T47D (cell line): ENCODE data around the gene RBM33.

DNA sequence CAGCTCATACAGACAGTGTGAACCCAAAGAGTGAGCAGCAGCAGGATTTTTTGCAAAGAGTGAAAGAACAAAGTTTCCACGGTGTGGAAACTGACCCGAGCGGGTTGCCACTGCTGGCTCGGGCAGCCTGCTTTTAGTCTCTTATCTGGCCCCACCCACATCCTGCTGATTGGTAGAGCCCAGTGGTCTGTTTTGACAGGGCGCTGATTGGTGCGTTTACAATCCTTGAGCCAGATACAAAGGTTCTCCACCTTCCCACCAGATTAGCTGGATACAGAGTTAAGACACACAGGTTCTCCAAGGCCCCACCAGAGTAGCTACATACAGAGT, 102.5 kb upstream of the KMT2C start:
- RRBS, result no CpG with 5 or more reads among the region's 6 CpGs

- RRBS, result no CpG with 5 or more reads among the region's 10 CpGs
Observed at GRCh38 chr7:153405979-153406891, 646.0 kb upstream of the DPP6 start.

DNA sequence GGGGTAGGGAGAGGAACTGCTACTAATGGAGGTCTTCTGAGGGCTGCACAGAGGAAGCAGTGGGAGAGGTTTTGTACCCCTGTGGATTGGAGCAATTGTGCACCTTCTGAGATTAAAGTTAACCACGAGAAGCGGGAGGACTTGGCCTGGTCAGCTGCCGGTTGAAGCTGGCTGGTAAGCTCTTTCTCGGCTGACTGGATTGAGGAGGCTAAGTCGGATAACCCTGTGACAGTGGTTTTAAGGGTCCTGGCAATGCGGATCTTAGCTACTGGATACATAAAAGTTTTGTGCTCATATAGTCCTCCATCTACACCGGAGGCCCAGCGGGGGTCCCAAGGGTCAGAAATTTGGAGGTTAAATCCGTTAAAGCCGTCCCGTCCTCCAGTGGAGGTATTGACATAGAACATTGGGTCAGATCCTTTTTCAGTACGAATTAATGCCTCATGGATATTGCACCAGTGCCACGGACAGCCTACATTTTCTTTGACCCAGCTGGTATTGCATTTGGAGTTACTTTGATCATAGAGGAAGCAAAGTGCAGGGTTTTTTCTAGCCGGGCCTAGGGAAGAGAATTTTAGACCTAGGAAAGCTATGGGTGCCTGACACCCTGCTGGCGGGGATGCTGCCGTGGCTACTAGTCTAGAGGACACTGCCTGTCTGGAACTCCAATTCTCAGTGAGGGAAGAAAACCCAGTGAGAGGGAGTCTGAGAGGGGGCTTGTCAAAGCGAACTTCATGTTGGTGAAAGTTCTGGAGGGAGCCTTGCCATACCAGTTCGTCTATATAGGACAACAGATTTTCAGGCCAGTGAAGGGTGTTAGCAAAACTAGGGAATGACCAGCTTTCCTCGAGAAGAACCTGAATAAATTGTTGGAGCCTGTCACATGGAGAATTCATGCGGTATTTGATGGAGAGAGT, 641.7 kb upstream of the DPP6 start:
- RRBS, result no CpG with 5 or more reads among the region's 20 CpGs

GRCh38 chr7:153665409-153665847, 386.8 kb upstream of the DPP6 start:
- RRBS, result no CpG with 5 or more reads among the region's 9 CpGs

DNA sequence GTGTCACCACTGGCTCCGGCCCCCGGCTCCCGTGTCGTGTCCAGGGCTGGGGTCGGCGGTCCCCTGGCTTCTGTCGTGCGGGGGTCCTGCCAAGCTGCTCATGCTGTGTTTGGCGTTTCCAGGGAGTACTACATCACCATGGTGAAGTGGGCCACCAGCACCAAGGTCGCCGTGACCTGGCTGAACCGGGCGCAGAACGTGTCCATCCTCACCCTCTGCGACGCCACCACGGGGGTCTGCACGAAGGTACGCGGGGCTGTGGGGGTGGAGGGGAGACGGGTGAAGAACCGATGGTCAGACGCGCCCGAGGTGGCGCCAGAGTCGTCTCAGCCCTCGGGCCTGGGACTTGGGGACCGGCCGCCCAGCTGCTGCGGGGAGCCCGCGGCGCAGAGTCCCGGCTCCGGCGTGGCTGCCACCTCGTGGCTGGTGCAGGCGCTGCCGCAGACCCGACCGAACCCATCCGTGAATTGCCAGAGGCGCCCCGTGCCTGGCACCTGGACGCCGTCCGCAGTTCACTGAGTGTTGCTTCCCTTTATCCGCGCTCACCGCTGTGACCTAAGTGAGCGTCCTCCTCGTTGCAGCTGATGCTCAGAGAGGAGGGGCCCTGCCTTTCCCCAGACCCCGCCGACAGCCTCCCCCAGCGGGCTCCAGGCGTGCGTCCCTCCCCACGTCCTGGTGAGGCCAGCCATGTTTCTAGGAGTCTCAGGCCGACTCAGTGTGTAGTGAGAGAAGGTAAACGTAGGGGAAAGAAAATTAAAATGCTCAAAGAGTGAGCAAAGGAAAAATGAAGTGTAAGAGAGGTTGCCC, 208.8 kb downstream of the PAXIP1 start:
- RRBS, result 3% methylated on average over 7 of the region's 61 CpGs

- RRBS, result no CpG with 5 or more reads among the region's 17 CpGs
Observed at GRCh38 chr7:154928349-154929028, 74.4 kb downstream of the PAXIP1 start.

DNA sequence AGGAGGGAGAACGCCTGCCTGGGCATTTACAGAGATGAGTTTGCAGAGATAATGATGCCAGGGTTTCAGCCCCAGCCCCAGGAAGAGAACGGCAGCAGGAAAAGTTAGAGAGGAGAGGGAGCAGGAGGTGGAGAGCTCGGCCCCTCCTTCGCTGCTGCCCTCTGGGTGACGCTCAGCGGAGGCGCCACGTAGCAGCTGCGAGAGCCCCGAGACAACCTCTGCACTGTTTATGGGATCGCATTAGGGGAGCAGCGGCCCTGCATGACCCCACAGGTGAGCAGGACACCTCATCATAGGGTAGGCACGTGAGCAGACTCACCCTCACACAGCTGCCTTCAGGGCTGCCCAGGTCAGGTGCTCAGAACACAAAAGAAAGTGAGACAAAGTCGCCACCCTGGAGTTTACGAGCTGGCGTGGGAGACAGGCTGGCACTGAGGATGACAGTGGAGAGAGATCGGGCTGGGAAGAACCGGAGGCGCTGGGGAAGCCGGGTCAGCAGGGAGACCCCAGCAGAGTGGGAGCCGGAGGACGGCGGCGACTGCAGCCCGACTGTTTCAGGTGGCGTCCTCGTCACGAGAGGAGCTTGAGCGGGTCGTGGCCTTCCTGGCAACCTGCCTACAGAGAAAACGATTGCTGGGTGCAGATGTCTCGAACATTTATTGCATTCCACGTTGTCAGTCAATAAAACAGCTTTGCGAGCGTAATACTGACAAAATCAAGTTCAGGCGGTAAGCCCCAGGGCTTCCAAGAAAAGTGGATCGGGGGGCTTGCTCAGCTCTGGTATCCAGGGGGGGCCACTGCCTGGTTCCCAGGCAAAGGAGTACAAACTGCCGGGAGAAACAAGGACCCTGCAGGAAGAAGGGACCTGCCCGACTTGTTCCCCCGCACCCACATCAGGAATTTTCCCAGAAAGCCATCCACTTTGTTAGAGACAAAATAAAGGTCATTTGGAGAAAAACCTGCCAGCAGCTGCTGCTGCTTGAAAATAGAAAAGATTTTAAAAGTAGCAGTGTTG, 83.1 kb upstream of the INSIG1 start:
- RRBS, result no CpG with 5 or more reads among the region's 40 CpGs

DNA sequence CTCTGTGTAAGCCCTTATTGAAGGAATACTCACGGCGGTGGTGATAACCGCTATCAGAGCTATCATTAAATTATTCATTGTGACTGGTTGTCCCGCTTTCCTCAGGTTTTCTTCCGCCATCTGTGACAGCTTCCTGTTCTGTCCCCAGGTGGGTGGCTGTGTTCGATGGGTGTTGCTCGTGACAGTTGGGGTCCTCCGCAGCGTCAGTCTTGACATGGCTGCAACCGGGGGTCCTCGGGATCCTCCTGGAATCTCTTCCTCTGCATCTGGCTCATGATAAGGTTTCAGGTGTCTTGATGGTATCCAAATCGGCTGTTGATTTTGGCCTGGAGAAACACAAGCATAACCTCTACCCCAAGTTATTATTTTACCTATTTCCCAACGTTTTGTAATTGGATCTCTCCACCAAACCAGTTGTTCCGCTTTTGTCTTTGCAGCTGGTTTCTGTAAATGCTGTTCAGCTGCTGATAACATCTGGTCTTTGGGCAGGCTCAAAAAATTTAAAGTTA, 58.2 kb upstream of the INSIG1 start:
- RRBS, result no CpG with 5 or more reads among the region's 14 CpGs

GRCh38 chr7:155287119-155287618, 10.5 kb upstream of the INSIG1 start:
- RRBS, result no CpG with 5 or more reads among the region's 15 CpGs

- RRBS, result no CpG with 5 or more reads among the region's 5 CpGs
Observed at GRCh38 chr7:155291036-155291468, 6.6 kb upstream of the INSIG1 start.

DNA sequence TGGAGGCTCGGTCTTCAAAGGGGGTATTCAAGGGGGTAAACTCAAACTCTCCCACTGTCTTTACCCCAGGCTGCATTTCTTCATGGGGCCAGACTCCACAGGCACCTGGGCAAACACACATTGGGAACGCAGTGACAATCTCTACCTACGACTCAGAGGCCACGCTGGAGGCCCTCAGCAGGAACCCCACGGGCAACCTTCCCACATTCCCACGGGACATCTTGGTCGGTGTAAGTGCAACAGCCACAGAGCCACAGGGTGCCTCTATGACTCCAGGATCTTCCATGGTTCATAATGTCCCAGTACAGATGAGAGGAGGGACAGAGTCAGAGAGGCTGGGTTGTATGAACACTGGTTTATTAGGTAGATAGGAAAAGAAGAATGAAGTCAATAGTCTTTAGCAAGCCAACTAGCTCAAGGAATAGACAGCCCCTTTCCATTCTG, 2.1 kb upstream of the INSIG1 start:
- RRBS, result no CpG with 5 or more reads among the region's 7 CpGs

- RRBS, result no CpG with 5 or more reads among the region's 17 CpGs
Observed at GRCh38 chr7:155296022-155296656, 1.5 kb upstream of the INSIG1 start.

DNA sequence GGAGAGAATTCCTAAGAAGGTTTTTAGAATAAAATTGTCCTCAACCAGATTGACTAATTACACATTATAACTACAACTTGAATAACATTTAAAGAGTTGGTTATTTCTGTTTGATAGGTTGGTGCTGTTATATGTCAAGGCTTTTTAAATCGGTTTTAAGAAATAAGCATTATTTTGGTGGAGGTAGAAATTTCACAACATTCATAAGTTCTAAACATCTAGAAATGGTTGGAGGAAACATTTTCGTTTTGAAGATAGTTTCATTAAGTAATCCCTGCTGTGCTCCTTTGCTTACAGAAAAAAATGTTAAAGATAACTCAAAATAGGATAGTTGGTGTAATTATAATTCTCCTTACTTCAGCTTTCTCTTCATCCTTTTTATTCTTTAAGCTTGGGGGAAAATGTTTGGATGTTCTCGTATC, 6.7 kb downstream of the INSIG1 start:
- RRBS, result no CpG with 5 or more reads among the region's 3 CpGs

- RRBS, result under 1% methylated on average over 8 of the region's 59 CpGs
Observed at GRCh38 chr7:155344720-155345409, 47.2 kb downstream of the INSIG1 start.

GRCh38 chr7:155490726-155491720, 33.1 kb downstream of the EN2 start:
- RRBS, result 63% methylated on average over 14 of the region's 50 CpGs

GRCh38 chr7:155590236-155590991, 44.1 kb upstream of the CNPY1 start:
- RRBS, result 51% methylated on average over 3 of the region's 17 CpGs

GRCh38 chr7:155643864-155644981, at the start of gene RBM33:
RBM33 (plus strand) TSS chr7:155644661.
- RRBS, result 2% methylated on average over 78 of the region's 113 CpGs

DNA sequence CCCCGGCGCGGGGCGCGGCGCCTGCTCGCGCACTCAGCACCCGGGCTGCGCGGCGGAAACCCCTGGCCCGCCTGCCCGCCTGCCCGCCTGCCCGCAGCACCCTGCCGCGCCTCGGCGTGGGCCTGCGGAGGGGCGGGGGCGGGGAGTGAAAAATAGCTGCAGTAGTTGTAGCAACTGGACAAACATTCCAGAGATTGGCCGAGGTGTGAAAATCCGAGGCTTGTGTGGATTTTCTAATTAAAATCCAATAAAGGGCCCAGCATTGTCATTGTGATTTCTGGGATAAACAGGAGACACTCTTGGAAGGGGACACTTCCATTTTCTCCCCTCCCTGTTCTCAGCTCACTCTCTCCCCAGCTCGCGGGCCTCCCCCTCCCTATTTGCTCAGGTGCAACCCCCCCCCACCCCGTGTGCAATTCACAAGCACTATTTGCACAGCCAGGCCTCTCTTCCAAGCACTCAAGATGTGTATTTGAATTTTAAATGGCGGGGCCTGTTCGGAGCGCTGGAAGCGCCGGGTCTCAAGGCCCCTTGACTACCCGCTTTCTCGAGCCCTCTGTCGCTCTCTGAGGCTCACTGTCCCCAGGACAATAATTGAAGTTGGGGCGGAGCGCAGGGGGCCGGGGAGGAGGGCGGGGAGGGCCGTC, 8.0 kb downstream of the SHH start:
- RRBS, result 9% methylated on average over 15 of the region's 41 CpGs

DNA sequence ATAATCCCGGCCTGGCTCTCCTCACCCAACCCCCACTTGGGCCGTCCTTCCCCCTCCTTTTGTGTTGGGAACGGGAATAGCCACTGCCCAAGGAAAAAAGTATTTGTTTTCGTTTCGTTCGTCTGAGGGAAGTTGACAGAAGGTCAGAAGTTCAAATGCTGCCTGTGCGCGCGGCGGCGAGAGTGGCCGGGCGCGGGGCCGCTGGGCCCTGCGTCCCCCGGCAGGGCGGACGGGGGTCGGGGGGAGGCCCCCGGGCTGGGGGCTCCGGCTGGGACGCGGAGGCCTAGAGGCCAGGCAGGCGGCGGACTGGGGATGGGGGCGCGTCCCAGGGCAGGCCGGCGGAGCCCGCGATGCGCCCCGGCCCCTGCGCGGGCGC, 2.7 kb downstream of the SHH start:
- RRBS, result 35% methylated on average over 13 of the region's 37 CpGs

- RRBS, result no CpG with 5 or more reads among the region's 5 CpGs
Observed at GRCh38 chr7:155917765-155918237, 105.5 kb upstream of the SHH start.